LHCN-M2 (cell line): Measurements from ENCODE around the gene IMPG1.

- RAMPAGE, long total RNA, result no peak
These were observed 508 bp downstream of the MYO6 start for GRCh38 chr6:75749500-75749994.

DNA sequence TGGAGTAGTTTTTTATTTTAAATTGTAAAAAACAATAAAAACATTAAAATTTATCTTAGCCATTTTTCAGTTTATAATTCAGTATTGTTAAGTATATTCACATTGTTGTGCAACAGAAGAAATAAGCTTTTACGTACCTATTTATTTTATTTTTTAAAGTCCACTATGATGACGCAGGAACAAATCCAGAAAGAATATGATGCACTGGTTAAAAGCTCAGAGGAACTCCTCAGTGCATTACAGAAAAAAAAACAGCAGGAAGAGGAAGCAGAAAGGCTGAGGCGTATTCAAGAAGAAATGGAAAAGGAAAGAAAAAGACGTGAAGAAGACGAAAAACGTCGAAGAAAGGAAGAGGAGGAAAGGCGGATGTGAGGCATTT is 140.8 kb downstream of the MYO6 start:
- RAMPAGE, long total RNA, result no peak

DNA sequence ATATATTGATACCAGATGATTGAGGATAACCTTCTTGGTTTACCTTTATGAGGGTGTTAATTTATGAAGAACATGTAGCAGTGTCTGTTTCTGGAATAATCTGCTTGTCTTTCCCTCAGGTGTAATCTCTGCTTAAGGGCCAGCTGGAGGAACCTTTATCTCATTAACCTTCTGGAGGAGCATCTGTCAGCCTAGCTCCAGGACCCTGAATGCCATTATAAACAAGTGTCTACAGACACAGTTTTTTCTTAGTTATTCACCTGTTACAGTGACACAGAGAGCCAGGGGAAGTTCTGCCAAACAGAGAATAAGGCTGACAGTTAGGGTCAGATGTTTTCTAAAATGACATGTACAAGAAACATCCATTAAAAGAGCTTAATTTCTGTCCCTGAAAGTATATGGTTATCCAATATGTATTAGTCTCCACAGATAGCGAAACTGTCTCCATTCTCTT is at the start of gene IMPG1:
Gene IMPG1 (minus strand): TSS at position 86 of the 454 bp plus-strand sequence.
- RAMPAGE, long total RNA, result no peak

- RAMPAGE, long total RNA, result no peak
These were observed 17.6 kb downstream of the PHIP start for GRCh38 chr6:79060251-79061118.

DNA sequence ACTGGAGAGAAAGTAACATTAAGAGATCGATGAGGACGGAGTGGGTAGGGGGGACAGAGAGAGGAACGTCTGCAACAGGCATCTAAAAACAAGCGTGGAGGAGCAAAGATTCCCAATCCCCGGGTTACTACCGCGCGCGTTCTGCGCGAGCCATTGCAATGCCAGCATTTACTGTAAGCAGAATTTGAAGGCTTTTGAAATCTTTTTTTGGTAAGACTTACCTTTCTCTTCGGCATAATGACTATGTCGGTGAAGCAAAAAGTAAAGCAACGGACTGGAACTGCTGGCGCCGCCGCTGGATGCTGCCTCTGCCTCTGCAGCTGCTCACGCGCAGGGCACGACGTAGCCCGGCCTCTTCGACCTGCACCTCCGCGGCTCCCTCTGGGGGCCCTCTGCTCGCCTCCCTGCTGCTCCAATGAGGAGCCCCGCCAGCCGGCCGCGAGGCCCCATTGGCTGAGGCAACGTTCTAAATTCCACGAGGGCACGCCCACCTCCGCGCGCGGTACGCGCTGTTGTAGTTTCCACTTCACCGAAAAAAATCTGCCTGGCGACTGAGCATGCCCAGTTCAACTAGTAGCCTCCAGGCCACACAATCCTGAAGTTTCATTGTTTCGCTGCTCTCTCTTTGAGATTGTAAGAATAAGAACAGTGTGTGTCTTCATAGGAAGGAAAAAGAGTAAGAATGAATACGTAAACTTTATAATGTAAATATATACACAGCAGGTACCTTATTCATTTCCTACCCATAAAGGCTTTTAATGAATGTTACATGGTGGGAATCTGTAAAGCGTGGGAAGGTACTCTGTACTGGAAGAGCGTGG is 156.5 kb upstream of the PHIP start:
- RAMPAGE, long total RNA, result start-site peak on the minus strand centred at position 325 of the sequence, 49 bp wide, 452 reads

DNA sequence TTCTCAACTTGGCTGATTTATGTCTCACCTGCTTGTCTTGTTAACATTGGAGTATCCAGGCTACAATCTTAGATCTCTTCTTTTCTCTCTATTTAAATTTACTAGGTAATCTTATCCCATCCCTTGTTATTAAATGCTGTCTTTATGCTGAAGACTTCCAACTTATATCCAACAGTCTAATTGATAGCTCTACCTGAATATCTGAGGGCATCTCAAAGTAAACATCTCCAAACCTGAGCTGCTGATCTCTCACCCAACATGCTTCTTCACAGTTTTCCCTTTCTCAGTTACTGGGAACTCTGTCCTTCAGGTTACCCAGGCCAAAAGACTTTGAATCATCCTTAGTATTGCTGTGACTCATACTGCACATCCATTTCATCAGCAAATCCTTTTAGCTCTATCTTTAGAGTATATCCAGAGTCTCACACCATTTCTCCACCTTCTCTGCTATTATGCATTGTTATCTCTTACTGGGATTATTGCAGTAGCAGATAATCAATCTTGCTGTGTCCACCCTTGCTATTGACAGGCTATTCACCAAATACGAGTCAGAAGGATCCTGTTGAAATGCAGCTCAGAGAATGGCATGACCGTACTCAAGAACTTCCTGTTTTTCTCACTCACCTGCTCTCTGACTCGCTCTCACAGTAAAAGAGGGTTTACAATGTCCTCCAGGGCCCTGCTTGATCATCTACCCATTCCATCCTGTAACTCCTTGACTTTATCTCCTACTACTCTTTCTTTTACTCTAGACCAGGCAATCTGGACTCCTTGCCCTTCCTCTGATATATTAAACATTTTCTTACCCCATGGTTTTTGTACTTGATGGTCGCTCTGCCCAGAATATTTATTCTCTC is 57.3 kb downstream of the BCKDHB start:
- RAMPAGE, long total RNA, result no peak

DNA sequence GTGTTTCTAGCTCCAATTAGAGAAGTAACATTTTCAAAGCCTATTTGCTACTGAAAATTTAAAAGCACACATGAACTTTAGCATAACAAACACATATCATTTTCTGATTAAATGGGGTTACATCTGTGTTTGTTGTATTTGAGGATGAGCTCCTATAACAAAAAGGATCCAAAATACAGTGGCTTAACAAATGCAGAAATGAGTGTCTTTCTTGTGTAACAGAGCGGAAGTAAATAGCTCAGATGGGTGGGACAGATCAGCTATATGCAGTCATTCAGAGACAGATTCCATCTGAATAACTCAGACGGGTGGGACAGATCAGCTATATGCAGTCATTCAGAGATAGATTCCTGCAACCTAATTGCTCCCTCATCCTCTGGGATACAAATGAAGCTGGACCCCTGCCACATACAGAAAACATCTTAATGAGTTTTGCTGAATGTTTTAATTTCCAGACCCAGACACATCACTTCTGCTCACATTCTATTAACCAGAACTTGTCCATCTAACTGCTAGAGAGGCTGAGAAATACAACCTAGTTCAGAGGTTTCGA is 332.3 kb downstream of the BCKDHB start:
- RAMPAGE, long total RNA, result no peak

DNA sequence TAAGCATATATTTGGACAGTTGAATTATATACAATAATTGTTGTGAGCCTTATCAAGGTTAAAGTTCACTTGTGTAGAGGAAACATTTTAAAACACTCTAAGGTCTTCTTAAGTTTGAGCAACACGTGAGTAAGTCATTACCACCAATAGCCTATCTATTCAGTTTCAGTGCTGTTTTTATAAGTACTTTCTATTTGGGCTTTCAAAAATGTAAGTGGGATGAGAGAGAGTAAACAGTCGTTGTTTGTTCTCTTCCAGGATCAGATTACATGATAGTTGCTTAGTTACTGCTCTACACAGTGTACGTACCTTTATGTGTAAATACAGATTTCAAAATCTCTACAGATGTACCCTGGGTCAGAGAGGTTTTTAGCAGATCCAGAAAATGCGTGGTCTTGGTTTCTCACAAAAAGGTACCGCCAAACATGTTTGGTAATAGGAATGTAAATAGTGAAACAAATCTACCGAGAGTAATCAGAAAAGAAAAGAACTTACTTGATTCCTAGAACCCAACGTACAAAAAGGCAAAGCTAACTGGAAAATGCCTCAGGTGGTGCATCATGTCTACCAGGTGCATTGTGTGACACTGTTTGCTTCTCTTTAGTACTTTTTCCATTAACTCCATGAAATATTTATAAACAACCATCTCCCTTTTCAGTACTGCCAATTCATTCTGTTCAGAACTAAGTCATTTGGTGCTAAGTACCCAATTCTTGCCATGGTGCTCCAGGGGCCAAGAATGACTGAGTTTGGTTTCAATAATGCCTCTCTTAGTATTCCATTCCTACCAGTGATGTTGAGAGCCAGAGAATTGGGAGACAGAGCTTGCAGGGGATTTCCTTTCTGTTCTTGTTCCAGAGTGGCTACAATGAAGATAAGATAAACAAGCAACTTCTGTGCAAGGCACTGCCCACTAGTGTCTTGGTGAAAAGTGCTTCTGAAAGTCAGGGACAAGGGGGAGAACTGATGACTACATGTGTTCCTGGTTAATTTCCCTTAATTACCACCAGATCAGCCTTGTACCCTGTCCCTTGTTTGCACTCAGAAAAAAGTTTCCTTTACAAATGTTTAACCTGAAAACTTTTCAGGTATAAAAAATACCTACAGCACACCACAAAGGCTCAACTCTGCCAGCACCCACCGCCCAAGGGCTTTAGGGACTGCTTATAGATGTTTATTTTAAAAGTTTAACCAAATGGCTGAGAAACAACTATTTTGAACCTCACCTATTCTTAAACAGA is 421.4 kb downstream of the BCKDHB start:
- RAMPAGE, long total RNA, result no peak

DNA sequence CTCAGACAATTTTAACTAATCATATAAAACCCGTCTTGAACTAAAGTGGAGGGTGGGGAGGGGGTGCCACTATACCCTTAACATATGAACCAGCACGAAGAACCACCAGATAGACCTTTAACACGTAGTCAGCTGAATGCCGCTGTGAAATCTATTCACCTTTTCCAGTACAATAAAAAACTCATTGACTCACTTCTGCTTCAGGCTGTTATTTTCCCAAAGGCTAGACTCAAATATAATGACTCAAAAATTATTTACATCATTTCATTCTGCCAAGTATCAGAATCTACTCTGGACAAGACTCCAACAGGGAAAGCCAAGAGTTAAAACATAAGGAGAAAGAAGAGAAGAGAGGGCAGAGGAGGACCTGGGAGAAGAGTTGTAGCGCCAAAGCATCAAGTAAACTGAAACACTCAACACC is 1.5 kb downstream of the TENT5A start:
- RAMPAGE, long total RNA, result no peak

DNA sequence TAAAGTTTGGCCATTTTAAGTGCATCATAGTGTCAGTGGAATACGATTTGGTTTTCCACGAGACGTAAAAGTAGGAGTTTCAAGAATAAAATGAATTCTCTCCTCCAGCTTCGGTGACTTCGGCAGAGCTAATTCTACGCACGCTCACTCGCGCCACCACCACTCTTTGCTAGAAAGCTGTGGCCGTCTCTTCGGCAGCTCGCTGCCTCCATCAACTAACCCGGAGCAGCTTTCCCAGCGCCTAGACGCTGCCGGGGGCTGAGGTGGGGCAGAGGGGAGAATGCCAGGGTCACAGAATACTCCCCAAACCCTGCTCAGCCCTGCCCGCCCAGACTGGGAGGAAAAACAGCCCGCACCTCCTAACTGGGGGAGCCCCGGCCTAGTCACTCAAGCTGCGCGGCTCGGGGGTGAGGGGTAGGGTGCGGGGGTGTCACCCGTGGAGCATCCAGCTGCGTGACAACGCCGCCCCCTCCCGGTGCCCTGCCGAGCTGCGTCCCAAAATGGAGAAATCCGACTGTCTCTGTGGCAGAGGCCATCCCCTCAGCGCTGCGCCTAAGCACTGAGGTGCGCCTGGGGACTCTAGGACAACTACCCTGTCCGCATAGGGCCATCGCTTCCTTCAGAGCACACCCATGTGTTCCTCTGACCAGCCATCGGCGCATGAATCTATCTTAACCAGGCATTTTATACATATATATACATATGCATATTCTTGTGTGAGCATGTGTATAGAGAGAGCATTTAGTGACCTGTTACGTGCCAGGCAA is 1.3 kb upstream of the TENT5A start:
- RAMPAGE, long total RNA, result no peak

DNA sequence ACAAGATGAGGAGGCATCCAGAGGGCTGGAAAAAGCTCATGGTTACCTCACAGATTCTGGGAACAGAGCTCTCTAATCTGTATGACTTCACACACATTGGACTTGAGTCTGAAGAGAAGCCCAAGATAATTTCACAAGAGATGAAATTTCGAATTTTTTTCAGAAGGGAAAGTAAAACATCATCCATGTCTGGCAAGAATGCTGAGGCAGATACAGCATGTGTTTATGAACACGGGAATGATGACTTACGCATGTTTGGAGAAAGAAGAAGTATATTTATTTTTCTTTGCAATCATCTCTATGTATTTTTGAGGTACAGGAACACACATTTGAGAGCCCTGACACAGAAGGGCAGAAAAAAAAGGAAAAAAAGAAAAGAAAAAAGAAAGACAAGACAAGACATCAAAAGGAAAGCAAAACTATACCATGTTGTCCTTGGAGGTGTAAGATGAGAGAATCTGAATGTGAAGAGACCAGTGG is 141.9 kb upstream of the TENT5A start:
- RAMPAGE, long total RNA, result no peak

DNA sequence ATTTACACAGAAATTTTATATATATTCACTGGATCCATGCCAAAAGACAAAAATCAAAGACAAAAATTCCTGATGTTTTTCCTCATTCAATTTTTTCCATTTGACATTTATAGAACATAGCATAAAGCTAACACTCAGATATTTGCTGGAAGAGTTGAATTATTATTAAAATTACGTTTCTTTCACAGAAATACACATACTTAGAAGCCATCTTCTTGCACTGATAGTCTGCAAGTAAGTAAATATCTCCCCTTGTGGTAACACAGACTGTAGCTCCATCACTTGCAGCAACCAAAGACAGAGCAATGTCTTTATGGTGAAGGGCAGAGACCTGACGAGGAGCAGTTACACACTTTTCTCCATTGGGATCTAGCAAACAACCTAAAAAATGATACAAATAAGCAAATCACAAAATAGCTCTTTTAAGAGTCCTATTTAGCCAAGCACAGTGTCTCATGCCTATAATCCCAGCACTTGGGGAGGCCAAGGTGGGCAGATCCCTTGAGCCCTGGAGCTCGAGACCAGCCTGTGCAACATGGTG is 24.2 kb downstream of the IBTK start:
- RAMPAGE, long total RNA, result no peak

DNA sequence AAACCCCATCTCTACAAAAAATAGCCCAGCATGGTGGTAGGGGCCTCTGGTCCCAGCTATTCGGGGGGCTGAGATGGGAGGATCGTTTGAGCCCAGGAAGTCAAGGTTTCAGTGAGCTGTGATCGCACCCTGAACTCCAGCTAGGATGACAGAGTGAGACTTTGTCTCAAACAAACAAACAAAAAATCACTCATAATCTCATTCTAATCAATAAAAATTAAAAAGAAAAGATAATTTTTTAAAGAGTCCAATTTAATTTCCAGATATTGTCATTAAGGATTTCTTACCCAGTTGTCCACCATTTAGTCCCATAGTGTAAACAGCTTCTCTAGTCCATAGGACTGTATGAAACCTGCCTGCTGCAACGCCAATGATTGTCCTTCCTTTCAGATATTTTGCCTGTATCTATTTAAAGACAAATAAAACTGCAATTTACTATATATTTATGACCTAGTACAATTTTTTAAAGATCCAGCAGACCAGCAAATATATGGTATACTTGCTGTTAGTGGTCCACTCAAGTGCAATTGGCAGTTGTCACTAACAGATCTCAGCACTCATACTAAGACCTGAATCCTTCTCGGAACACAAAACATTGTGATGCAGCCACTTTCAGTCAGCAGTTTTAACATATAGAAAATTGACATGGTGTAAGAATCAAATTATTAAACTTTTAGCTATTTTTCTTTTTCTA is 23.6 kb downstream of the IBTK start:
- RAMPAGE, long total RNA, result no peak

GRCh38 chr6:82248186-82248818 is 758 bp upstream of the IBTK start:
- RAMPAGE, long total RNA, result no peak

DNA sequence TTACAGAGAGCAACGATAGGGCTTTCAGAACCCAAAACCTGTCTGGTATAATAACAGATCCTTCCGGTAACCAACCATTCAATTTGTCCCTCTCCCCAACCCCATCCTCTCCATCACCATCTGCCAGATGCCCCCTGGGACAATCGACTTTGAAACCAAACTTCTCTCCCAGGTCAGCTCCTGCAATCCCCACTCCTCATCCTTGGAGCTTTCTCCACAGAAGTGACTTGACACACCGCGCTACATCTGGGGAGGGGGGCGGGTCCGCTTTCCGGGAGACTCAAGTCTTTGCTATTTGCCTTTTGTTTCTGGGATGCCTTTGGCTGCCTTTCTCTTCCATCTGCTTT is 852 bp upstream of the TPBG start:
- RAMPAGE, long total RNA, result no peak

GRCh38 chr6:82395093-82395346 is 31.4 kb downstream of the TPBG start:
- RAMPAGE, long total RNA, result no peak

- RAMPAGE, long total RNA, result no peak
These were observed 88.2 kb downstream of the CEP162 start for GRCh38 chr6:84139237-84139743.

- RAMPAGE, long total RNA, result no peak
These were observed 180.7 kb downstream of the TBX18 start for GRCh38 chr6:84583702-84584172.

- RAMPAGE, long total RNA, result no peak
These were observed 138.1 kb downstream of the TBX18 start for GRCh38 chr6:84626302-84626621.

DNA sequence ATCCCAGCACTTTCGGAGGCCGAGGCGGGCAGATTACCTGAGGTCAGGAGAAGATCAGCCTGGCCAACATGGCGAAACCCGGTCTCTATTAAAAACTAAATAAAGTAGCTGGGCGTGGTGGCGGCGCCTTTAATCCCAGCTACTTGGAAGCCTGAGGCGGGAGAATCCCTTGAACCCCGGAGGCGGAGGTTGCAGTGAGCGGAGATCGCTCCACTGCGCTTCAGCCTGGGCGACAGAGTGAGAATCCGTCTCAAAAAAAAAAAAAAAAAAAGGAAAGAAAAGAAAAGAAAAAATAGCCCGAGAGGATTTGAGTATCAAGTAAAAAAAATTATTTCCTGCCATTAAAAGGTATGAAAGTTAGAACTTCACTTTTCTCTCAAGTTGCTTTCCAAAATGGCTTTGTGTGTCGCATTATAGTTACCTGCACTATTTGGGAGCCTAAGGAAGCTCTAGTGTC is 297.4 kb upstream of the TBX18 start:
- RAMPAGE, long total RNA, result no peak